Measurements from ENCODE around the genes SAR1B, CXCL14 and TRPC7.

- PRO-cap: no peak
These were observed 22.5 kb downstream of the JADE2 start for GRCh38 chr5:134547635-134548685.

- PRO-cap: no peak
These were observed 25.1 kb downstream of the JADE2 start for GRCh38 chr5:134550208-134551308.

DNA sequence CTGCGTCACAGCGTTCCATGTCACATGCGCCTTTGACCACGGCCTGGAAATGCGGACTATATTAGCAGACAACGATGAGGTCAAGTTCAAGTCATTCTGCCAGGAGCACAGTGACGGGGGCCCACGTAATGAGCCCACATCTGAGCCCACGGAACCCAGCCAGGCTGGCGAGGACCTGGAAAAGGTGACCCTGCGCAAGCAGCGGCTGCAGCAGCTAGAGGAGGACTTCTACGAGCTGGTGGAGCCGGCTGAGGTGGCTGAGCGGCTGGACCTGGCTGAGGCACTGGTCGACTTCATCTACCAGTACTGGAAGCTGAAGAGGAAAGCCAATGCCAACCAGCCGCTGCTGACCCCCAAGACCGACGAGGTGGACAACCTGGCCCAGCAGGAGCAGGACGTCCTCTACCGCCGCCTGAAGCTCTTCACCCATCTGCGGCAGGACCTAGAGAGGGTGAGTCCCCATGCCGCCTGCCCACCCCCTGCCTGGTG is 40.7 kb downstream of the JADE2 start:
- PRO-cap: no peak

DNA sequence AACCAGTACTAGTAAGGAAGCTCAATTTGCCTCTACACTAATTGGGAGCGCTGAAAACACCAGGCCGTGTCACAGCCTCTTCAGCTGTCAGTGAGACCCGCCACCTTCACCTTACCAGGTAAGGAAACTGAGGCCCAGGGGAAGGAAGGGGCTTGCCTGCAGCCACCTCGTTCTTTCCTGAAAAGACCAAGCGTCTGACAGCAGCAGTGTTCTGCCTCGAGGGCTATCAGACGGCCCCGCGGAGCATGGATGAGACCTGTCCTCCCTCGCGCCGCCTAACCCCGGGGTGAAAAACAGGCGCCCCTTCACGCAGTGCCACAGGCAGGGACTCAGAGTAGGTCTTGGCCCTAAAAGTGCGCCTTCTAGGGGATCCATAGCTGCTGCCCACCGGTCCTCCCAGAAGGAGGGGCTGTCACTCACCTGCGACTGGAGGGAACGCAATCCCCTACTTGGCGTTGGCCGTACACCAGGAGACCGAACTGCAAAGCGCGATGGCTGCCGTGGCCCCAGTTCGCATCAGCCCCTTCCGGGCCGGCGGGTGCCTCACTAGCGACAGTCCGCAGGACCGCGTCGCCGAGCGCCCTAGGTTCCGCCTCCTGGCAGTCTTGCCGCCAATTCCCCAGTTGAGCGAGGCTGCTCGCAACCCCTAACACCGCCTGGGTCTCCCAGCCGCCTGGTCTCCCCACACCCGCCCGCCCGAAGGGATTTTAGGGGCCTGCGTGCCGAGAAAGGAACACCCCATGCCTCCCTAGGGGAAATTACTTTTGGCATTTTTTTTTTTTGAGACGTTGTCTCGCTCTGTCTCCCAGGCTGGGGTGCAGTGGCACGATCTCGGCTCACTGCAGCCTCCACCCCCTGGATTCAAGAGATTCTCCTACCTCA is at the start of gene SAR1B:
TSS of gene SAR1B (minus strand) at position 521 of the 882 bp plus-strand sequence.
- PRO-cap: bidirectional peak, plus-strand start at position 622 of the sequence, minus-strand start at position 518 of the sequence

- PRO-cap: no peak
These were observed 1.6 kb upstream of the SAR1B start for GRCh38 chr5:134634303-134634622.

- PRO-cap: no peak
These were observed 6.1 kb upstream of the SAR1B start for GRCh38 chr5:134638619-134639274.

DNA sequence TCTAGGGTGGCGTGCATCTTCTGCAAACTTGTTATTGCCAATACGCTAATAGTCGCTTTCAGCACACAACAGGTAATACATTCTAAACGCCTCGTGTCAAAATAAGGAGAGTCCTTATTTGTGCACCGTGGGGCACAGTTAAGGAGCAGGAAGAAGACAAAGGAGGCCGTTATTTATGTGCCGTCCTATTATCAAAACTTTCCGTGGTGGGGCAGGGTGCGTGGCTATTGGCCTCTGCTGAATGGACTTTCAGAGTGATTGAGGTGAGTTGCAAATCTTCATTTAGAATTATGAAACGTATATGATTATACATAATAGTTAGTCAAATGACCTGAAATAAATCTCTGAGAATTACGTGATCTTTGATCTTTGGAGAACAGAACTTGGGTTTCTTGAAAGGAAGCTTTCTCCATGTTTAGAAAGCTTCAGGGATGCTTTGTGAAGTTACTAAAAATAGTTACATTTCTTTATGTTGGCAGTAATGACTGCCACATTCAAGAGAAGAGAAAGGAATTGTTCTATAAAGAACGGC is 899 bp downstream of the C5orf24 start:
- PRO-cap: no peak

GRCh38 chr5:134913109-134913750 is 8.3 kb downstream of the PCBD2 start:
- PRO-cap: no peak

DNA sequence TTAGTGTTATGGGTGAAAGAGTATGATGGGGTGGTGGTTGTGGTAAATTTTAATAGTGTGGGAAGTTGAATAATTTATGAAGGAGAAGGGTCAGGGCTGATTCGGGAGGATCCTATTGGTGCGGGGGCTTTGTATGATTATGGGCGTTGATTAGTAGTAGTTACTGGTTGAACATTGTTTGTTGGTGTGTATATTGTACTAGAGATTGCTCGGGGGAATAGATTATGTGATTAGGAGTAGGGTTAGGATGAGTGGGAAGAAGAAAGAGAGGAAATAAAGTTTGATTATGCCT is 19.4 kb downstream of the PCBD2 start:
- PRO-cap: no peak

DNA sequence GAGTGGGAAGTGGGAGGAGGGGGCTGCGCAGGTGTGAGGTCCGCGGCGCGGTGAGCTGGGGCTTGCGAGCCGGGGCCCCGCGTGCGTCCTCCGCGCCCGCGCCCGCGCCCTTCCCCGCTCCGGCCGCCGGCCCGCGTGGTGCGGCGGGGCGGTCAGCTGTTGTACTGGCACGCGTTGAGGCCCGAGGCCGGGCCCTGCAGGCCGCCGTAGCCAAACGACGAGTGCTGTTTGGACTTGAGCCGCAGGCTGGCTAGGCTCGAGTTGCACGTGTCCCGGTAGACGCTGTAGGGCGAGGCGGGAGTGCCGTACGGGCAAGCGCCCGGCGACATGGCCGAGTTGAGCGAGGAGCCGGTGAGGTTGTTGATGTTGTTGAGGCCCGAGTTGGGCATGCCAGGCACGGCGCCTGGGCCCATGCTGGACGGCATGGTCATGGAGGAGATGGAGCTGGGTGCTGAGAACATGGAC is 5.4 kb downstream of the PITX1 start:
- PRO-cap: no peak

GRCh38 chr5:135138264-135139142 is 104.5 kb upstream of the PITX1 start:
- PRO-cap: unidirectional peak, minus-strand start at chr5:135138471

- PRO-cap: no peak
These were observed 3.4 kb downstream of the MACROH2A1 start for GRCh38 chr5:135395510-135396161.

DNA sequence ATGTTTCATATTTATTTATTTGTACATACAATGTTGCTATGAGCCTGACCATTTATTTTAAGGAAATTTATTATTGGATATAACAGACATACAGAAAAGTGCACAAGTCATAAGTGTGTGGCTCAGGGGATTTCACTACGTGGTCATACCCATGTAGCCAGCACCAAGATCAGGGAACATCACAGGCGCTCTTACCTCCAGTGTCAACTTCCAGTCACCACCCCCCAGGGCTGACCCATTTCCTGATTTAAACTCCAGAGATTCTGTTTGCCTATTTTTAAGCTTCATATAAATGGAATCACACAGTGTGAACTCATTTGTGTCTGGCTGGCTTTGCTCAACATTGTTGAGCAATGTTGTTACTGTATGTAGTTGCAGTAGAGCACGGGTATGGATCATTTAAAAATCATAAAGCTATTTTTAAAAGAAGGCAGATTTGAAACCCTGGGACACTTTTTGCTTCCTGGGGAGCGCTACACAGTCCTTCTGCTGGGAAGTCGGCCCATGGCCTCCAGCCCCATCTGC is 13.6 kb downstream of the DCANP1 start:
- PRO-cap: no peak

DNA sequence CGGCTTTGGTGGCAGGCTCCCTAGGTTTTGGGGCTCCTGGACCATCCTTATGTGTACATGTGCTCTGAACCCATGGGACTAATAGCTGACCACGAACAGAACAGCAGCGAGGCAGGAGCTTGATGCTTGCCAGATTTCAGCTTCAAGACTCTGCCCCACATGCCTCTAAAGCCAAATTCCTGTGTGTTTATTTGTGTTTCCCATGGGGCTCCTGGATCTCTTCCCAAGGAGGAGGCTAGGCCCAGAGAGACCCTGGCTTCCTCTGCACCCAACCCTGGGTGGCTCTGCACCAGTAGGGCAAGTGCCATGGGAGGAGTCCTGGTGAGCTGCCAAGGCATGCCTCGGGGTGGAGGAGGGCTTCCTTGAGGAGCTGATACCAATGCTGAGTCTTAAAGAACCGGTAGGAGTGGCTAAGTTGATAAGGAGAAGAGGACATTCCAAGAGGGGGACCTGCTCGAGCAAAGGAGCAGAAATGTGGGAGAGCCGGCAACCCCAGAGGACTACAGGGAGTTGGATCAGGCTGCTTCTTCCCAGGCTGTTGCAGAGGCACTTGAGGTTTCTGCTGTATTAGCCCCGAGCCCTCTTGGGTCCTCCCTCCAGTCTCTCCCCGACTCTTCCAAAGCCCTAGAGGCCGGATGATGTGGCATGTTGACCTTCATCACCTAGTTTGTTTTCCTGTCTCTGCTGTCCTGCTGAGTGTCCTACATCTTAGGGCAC is 6.8 kb upstream of the TIFAB start:
- PRO-cap: no peak

DNA sequence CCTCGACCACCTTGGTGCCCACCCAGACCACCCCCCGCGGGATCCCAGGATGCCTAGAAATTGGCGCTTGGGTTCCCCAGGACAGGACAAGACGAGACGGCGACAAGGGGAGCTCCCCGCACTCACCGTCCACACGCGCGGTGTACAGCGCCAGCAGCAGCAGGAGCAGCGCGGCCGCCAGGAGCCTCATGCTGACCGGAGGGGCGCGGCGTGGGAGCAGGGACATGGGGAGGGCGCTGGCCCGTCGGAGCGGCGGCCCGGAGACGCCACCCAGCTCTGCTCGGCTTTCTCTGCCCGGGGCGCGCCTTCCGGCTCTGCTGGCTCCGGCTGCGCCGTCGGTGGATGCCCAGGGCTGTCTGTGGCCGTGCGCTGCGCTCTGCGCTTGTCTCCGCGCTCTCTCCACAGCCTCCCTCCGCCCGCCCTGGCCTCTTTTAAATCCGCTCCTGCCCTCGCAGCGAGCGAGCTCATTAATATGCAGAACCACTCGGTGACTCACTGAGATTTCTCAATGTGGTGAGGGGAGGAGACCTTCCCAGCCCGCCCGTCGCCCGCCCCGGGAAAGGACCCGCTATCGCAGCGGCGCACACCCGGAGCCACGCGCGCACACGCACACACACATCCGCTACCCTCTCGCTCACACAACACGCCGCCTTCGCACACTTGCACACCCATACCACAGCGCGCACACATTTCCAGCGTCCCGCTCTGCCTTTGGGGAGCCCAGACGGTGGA is at the start of gene CXCL14:
TSS of gene CXCL14 (minus strand) at position 403 of the 732 bp plus-strand sequence.
- PRO-cap: unidirectional peak, minus-strand start at position 403 of the sequence

DNA sequence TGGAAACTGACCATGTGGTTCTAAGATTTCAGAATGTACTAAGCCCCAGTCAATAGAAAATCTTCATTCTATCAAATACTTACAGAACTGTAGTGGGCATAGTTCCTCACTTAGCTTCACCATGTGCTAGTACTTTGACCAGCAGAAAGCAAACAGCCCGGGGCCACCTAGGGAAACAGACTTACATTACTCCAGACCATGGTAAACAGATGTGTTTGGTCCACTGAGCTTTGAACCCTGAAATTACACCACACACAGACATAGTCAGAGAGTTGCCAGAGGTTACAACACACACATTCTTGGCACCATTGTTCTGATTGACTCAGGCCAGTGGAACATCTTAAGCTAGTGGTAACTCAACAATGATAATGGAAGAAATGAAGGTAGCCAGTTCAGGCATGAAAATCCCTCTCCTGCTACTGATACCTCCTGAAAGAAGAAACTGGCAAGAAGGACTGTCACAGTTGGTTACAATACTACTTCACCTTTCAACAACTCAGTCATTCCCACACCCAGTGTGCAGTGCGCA is 18.6 kb upstream of the LECT2 start:
- PRO-cap: no peak

- PRO-cap: no peak
These were observed at the start of gene TRPC7 for GRCh38 chr5:136365420-136365619. TSS of gene TRPC7 (minus strand) at chr5:136365545.

GRCh38 chr5:137067573-137067956 is 431.6 kb downstream of the SPOCK1 start:
- PRO-cap: no peak

DNA sequence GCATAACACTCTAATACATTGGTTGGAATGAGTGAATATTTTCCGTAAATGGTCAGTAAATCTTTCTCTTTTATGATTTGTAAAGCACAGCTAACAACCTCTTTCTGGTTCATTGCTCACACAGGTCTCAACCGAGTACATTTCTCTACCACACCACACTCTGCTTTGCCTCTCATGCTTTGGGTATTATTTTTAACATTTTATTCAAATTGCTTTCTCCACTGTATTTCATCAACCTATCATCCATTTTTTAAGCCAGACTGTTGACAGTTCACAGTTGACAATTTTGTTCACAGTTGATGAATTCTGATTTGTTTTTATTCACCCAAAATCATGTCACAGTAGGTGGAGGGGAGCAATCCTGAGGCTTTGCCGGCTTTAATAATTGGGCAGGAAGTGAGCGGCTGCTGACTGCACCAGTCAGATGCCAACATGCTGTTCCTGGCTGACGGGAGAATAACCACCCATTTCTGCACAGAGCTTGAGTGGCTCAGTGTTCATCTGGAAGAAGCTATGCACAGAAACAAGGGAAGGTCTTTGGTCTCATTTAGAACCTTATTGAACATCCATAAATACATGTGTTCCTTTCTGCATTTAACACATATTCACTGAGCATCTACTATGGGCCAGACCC is 426.5 kb downstream of the SPOCK1 start:
- PRO-cap: no peak

- PRO-cap: no peak
These were observed 198.7 kb downstream of the SPOCK1 start for GRCh38 chr5:137300327-137300838.

Data from gallbladder (tissue), 1 donor.